Osteocyte (in vitro differentiated cells): ENCODE measurements around a stretch of chr16.

DNA sequence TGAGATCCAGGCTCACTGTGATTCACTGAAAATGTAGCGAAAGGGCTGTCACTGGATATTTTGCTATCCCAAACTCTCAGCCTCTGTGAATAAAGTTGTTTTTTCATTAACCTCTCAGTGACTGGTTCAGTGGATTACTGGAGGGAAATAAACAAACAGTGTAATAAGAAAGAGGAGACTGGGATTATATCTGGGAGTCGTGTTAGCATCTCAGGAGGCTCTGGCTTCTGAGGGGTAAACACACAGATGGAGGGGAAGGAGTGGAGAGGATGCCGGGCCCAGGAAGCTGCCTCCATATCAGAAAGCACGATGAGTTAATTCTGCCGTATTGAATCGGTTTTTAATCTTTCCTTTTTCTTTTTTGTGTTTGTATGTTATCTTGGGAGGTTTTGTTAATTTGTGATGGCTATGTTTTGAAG, 3.2 kb downstream of the FOXL1 start:
- PRO-cap: no peak

GRCh38 chr16:86751248-86751578, 172.9 kb downstream of the FOXL1 start:
- PRO-cap: no peak

- PRO-cap: no peak
Measured at GRCh38 chr16:86824504-86825290, 246.3 kb downstream of the FOXL1 start.

- PRO-cap: no peak
Measured at GRCh38 chr16:87062553-87063255, 254.5 kb downstream of the C16orf95 start.

- PRO-cap: no peak
Measured at GRCh38 chr16:87326175-87326805, 9.1 kb upstream of the C16orf95 start.

DNA sequence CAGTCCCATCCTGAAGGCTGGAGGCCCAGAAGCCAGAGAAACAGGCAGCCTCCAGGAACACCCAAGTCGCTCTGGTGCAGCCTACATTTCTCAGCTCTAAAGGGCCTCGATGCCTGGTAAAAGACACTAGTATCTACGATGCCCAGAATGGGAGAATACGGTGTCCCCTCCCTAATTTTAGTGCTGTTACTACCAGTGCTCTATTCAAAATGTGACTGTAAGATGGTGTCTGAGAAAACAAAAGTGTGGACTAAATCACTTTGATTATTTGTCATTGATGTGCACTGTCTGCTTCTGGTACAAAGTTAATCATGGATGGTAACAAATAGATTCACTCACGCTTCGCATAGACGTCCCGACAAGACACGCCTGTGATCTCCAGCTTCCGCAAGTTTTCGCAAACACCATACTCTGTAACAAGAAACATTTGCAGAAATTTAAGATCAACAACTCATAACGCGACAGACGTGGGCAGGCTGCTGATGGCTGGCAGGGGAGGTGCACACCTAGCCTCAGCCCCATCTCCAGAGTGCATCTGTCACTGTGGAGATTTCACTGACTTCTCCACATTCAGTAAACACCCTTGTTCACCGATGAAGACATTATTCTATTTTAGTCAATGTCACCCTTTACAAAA, 23.5 kb downstream of the FBXO31 start:
- PRO-cap: no peak

- PRO-cap: no peak
Measured at GRCh38 chr16:87363770-87364782, 19.5 kb downstream of the FBXO31 start.

GRCh38 chr16:87382853-87383648, 525 bp downstream of the FBXO31 start:
- PRO-cap: bidirectional peak, plus-strand start at chr16:87383506, minus-strand start at chr16:87383513

DNA sequence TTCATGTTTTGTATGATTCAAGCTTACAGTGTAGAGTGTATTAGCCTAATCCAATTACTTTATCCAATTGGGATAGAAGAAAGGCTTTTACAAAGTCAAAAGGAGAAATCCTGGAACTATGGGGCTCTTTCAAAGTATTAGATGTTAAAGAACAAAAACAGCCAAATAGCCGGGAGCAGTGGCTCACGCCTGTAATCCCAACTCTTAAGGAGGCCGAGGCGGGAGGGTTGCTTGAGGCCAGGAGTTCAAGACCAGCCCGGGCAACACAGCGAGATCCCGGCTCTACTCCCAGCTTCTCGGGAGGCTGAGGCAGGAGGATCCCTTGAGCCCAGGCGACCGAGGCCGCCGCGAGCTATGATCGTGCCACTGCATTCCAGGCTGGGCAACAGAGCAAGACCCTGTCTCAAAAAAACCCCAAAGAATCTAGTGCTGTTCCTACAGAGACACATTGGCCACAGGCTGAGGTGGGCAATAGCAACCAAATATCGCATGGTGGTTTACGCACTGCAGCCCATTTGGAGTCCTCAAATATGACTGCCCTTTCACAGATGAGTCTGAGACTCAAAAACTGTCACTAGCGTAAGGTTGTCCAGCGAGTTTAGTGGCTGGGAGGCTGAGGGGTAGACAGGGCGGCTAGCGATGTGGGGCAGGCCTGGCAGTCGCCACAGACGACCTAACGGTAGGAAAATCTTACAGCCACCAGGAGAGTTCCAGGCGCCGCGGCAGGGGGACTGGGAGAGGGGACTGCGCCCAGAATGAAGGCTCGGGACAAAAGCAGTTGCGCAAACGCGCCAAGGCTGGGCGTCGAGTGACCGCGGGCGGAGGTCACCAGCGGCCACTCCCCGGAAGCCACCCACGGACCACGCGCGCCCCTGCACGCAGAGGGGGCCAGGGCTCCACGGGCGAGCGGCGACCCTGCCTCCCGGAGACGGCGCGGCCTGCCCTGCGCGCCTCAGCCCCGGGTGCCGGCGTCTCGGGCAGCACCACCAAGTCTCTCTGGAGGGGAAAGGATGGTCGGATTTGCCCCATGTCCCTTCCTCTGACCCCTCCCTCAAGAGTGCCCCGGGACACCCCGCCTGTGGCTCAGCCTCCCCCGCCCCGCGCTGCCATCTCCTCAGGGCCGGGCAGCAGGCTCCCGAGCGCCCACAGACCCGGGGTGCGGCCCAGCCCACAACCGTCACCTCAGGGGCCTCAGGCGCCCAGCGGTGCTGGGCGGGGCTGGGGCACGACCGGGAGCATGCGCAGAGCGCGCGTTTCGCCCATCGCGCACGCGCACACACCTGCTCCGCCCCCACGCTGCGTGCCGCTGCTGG, 778 bp upstream of the MAP1LC3B start:
- PRO-cap: bidirectional peak, plus-strand start at position 881 of the sequence, minus-strand start at position 757 of the sequence; bidirectional peak, plus-strand start at position 953 of the sequence, minus-strand start at position 998 of the sequence; bidirectional peak, plus-strand start outside the sequence, minus-strand start at position 1,204 of the sequence

DNA sequence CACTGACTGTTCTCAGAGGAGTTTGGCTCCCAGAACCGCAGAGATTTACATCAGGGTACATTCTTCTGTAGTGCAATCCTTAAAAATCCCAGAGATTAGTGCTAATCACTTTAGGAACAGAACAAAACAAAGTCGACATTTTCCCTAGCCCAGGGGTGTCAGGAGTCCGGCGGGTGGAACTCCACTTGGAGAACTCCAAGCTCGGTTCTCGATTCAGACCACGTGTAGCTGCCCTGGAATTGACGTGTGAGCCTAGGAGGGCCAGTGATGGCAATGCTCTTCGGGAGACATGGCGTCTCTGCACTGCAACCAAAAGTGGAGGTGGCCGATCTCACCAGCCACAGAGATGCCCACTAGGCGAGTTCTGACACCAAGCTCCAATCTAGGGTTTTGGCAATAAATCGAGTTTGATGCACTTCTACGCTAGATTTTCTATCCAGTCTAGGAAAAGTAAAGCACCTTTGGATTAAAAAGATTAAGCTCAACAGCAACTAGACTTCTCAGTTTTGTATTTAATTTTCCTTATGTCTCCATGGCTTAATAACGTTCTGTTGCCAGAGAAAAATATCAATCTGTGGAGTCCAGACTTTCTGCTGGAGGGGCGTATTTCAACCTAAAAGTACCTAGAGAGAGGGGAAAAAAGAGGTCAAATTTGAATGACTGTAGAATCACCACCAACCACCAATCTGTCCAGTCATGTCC, 17.7 kb downstream of the MAP1LC3B start:
- PRO-cap: no peak

GRCh38 chr16:87411460-87411838, 19.3 kb downstream of the MAP1LC3B start:
- PRO-cap: no peak

GRCh38 chr16:87435264-87436033, 43.3 kb downstream of the MAP1LC3B start:
- PRO-cap: no peak

- PRO-cap: no peak
Measured at GRCh38 chr16:87508605-87509056, 15.8 kb upstream of the ZCCHC14 start.

DNA sequence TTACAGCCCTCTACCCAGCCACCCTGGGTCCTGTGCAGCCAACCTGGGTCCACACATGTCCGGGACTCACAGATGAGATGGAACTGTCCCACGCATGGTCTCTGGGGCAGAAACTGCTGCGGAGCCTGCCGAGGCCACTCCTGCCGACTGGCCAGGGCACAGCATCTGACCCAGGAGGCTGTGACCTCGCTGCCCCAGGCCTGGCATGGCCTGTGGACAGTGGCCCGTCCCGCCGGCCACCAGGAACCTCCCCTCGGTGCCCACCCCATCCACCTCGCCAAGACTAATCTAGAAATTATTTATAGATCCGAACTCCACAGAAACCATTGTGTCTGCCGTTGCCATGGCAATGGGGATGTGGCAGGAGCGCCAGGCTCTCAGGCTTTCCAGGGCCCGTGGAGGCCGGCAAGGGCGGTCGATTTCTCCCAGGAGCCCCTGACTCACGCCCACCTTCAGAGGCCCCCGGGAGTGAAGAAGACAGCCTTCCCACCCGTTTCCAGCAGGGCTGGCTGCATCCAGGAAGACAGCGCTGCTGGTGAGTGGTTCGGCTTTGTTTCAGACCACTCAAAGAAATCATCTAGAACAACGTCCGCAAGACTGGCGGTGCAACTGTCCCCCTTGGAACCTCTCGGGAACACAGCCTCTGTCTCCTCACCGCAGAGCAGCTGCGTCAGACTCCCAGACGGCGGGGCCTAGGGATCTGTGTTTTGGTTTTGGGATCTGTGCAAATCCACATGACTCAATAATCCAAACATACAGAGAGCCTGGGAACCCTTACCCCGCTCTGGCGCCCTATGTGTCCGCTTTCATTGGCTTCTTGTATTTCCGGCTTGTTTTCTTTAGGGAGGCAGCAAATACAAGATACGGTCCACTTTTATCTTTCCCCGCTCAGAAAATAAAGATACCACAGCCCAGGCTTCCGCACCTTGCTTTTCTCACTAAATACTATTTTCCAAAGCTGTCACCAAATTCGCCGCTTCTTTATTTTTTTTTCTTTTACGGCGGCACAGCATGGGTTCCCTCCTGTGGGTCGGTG, 48.5 kb upstream of the ZCCHC14 start:
- PRO-cap: no peak

DNA sequence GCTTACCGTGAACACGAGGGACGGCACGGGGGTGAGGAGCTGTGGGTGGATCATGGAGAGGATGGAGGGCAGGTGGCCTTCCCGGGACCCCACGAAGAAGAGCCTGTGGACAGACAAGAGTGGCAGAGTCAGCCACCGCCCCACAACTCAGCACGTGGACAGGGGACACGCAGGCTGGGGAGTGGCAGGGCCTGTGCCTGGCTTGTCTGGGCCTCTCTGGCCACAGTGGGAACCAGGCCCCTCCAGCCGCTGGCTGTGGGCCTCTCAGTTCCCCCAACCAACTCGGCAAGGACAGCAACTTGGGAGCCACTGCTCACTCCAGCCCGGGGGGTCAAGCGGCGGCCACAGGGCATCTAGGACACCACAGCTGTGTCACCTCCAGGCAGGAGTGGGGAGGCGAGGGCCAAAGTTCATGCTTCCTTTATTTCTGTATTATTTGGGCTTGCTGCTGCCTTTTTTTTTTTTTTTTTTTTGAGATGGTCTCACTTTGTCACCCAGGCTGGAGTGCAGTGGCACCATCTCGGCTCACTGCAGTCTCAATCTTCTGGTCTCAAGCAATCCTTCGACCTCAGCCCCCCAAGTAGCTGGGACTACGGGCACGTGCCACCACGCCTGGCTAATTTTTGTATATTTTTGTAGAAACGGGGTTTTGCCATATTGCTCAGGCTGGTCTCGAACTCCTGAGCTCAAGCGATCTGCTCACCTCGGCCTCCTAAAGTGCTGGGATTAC, 31.3 kb downstream of the SLC7A5 start:
- PRO-cap: no peak

DNA sequence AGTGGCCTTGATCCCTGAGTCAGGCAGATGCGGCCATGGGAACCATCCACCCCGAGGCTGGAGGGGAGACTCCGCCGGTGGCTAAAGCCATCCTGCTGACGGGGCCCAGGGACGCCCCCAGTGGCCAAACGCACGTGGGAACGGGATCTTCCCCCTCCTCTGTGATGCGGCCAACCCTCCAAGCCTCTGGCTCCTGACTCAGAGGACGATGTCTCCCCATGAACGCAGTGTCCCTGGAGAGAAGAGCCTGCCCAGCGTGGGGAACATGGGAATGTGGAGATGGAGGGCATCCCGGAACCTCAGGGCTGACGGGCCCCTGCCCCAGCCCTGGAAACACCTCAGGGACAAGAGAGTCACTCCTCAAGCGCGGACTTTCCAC, 24.9 kb downstream of the SLC7A5 start:
- PRO-cap: no peak

DNA sequence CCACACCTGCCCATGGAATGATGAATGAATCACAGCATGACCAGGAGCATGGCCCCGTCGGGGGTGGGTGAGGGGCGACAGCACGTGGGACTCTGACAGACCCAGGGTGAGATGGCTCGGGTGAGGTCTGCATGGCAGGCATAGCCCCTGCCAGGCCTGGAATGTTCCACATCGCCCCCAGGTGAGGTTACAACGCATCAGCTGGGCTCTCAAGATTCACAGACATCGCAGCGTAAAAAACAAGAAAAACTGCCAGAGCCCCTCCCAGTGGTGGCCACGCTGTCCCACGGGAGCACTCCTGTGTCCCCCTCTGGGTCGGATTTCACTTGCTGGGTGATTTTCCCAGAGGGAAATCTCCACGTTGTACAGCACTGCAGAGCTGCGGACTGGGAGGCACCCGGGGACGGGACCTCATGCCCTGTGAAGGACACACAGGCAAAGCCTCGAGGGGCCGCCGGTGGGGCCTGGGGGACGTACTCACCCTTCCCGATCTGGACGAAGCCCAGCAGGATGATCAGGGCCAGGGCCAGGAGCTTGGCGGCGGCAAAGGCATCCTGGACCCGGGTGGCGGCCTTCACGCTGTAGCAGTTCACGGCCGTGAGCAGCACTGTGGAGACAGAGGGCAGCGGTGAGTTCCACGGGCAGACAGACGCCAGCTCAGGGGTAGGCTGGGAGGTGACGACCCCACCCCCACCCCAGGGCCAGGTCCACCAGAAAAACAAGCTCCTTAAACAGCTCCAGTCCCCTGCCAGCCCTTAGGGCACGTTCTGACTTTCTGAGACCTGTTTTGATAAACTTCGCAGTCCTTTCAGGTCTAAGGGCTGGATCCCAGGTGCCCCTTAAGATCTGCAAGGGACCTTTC, 17.8 kb downstream of the SLC7A5 start:
- PRO-cap: no peak

GRCh38 chr16:87858534-87858857, 10.8 kb downstream of the SLC7A5 start:
- PRO-cap: no peak

DNA sequence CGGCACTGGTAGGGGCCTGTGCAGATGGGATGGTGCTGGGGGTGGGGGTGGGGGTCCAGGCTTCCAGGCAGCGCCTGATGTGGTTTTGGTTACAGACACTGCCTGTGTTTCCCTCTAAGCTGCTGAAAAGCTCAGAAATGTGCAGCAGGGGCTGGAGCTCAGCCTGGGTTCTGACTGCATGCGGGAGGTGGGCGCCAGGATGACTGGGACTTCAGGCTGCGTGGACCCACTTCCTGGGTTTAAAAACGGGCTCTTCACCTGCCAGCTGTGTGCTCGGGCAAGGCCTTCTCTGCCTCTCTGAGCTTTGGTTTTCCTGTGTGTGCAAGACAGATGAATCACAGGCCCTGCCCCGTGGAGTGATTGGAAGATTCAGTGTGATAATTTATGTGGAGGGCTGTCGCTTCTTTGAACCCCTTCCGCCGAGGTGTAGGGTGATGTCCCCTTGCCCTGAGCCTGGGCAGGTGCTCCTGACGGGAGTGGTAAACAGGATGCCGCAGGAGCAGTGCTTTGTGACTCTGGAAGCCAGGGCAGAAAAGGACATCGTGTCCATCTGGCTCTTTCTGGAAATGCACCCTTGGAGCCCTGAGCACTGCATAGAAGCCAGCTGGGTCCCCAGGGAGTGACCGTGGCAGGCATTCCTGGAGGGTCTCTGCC, 28.3 kb upstream of the SLC7A5 start:
- PRO-cap: no peak

DNA sequence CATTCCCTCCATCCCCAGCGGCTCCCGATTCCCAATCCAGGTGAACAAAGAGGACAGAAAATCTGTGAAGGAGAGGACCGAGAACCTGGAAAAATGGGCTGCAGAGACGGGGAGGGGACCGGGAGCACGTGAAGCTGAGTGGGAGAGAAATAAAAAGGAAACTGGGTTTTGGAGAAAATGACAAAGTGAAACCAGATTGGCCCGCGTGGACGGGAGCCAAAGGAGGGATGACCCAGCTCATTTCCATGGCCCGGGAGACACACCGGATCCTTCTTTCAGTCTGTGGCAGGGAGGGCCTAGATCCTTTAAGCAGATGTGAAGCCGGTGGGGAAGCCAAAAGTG, 17.6 kb downstream of the CA5A start:
- PRO-cap: no peak